Left cardiac atrium (tissue), 1 donor: ENCODE measurements around a stretch of chr16.

- PRO-cap = no peak
Measured at GRCh38 chr16:56937996-56938195, 6.0 kb downstream of the HERPUD1 start.

- PRO-cap = no peak
Measured at GRCh38 chr16:57009585-57009993, 20.2 kb downstream of the NLRC5 start.

DNA sequence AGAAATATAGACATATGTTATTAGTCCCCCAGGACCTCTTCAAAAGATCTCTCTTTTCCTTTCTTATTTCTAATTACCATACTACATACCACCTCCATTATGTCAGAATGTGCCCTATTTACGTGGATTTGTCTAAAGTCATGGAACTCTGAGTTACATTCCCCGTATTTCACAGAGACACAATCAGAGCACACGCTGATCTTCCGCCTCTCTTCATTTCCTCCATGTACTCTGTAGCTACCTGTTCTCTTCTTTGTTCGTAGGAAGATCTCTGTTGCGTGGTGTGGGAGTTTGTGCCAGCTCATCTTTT is 26.8 kb downstream of the NLRC5 start:
- PRO-cap = no peak

- PRO-cap = no peak
Measured at GRCh38 chr16:57150292-57151209, 35.3 kb downstream of the PSME3IP1 start.

DNA sequence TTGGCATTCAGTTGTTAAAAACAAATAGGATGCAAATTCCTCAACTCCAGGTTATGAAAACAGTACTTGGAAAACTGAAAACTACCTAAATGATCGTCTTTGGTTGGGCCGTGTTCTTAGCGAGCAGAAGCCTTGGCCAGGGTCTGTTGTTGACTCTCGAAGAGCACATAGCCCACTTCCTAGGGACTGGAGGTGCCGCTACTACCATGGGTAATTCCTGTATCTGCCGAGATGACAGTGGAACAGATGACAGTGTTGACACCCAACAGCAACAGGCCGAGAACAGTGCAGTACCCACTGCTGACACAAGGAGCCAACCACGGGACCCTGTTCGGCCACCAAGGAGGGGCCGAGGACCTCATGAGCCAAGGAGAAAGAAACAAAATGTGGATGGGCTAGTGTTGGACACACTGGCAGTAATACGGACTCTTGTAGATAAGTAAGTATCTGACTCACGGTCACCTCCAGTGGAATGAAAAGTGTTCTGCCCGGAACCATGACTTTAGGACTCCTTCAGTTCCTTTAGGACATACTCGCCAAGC is 18.5 kb downstream of the RSPRY1 start:
- PRO-cap = no peak

GRCh38 chr16:57383417-57384332 is 11.4 kb downstream of the CX3CL1 start:
- PRO-cap = no peak

- PRO-cap = no peak
Measured at GRCh38 chr16:57486929-57487545, 744 bp upstream of the DOK4 start.

DNA sequence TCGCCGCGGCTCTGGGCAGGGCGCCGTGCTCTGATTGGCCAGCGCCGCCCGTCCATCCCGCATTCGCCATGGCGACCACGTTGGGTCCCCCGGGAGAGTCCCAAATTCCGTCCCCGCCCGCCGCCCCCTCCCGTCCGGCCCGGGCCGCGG is 409 bp downstream of the CCDC102A start:
- PRO-cap = no peak

DNA sequence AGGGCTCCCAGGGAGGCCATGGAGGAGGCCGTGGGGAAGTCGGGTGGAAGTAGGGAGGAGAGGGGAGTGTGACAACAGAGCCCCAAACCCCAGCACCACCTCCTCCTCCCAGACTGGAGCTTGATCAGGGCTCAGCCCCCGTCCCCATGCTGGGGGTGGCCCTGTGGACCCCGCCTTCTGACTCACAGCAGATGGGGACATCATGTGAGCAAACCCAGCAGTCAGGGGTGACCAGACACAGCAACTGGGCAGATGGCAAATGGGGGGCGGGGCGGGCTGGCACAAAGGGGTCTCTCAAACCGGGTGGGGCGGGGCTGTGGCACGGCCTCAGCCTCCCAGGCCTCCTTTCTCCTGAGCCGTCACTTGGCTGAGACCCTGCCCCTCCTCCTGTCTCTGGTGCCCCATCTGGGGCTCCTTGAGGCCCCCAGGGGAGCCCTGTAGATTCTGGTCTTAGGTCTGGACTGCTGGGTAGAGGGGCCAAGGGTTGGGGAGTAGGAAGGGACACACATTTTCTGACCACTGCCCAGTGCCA is 3.1 kb downstream of the ADGRG1 start:
- PRO-cap = no peak

DNA sequence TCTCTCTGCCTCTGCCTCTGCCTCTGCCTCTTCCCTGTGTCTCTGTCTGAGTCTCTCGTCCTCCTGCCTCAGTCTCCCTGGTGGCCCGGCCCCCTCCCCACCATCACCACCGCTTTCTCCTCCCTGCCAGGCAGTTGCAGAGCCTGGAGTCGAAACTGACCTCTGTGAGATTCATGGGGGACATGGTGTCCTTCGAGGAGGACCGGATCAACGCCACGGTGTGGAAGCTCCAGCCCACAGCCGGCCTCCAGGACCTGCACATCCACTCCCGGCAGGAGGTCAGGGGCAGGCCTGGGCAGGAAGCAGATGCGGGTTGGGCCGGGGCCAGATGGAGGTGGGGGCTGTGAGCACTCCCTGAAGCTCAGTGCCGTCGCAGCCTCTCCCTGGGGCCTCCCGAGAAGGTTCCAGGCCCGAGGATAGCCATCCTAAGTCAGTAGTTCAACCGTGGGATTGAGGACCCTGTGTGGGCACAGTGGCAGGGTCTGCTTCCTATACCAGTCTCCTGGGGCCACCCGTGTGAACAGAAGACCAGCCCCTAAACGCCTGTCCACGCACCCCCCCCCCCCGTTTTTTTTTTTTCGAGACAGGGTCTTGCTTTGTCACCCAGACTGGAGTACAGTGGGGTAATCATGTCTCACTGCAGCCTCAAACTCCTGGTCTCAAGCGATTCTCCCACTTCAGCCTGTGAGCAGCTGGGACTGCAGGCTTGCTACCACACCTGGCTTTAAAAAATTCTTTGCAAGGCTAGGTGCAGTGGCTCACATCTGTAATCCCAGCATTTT is 14.1 kb upstream of the ADGRG3 start:
- PRO-cap = no peak

DNA sequence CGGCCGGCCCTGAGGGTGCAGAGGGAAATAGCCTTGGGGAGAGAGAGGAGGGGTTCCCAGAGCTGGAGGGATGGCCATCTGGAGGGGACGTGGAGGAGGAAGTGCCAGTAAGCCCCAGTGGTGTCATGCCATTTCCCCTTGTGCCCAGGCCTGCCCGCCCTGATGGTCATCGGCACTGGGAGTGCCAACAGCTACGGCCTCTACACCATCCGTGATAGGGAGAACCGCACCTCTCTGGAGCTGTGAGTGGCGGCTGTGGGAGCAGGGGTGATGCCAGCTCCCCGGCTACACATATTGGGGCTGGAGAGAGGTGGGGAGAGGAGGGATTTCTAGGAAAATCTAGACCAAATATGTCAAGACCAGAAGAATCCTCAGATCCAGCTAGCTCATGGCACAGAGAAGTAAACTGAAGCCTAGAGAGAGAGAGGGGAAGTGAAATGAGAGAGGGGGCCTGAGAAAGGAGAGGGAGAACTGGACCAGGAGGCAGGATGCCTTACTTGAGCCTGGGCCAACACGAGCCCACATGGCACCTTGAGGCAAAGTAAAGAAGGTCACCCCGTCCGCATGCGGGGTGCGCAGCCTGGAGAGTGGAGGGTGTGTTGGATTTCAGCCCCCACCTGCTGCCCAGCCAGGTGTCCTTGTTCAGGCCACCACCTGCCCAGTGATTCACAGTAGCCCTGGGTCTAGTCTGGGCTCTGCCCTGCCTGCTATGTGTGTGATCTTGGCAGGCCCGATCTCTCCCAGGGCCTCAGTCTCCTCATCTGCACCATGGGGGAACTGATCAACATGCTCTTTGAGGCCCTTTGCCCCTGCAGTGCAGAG is 10.2 kb upstream of the DRC7 start:
- PRO-cap = no peak

GRCh38 chr16:57688509-57689363 is 5.9 kb upstream of the DRC7 start:
- PRO-cap = no peak

GRCh38 chr16:57689462-57690360 is 4.9 kb upstream of the DRC7 start:
- PRO-cap = no peak

DNA sequence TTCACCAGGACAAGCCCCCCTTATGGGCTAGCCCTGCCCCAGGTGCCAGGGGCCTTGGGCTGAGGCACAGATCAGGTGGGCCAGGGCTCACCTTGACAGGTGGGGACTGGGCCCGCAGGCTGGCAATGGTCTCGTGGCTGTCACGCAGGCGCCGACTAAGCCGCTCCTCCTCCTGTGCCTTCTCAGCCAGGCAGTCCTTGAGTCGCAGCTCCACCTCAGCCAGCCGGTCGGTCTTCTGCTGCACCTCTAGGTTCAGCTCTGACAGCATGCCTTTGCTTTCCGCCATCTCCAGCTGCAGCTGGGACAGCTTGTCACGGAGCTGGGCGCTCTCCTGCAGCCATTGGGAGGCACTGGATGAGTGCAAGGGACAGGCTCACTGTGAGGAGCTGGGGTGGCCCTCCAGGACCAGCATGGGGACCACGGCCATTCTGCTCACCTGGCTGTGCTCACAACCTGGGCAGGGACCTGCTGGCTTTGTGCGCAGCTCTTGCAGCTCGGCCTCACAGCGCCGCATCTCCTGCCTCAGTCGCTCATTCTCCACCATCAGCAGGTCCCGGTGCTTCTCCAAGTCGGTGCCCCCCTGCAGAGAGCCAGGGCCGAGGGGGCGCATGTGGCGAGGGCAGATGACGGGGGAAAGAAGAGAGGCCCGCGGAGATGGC is 31.1 kb downstream of the KIFC3 start:
- PRO-cap = no peak

- PRO-cap = no peak
Measured at GRCh38 chr16:57816022-57816819, 13.9 kb upstream of the KIFC3 start.

- PRO-cap = no peak
Measured at GRCh38 chr16:57999162-57999875, 1.2 kb downstream of the ZNF319 start.

- PRO-cap = no peak
Measured at GRCh38 chr16:58158418-58159184, 29.4 kb upstream of the CFAP20 start.

GRCh38 chr16:58331477-58331883 is 36.7 kb upstream of the PRSS54 start:
- PRO-cap = no peak

DNA sequence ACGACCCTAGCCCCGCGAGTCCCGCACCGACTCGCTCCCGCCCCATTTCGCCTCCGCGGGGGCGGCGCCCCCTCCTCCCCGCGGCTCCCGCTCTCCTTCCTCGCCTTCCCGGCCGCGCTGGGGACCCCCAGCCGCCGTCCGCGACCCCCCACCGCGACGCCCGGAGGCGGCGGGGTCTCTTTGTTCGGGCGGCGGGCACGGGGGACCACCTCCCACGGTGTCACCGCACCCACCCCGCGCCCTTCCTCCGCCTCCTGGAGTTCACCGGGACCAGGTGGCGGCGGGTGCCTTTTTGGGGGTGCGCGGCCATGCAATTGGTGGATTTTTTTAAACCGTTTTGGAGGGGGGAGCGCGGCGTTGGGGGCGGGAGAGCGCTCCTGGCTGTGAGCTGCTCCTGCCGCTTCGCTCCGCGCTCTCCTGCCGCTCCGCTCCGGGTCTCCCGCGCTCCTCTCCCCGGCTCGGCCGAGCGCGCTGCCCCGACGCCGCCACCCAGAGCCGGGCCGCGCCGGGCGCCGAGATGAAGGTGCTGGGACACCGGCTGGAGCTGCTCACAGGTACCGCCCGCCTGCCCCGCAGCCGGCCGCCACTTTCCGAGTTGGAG is 35.9 kb upstream of the NDRG4 start:
- PRO-cap = bidirectional peak, plus-strand start at position 405 of the sequence, minus-strand start at position 263 of the sequence

GRCh38 chr16:58500324-58500940 is 489 bp downstream of the NDRG4 start:
- PRO-cap = no peak